GM19239 (cell line): ENCODE measurements around the gene SULT1C2.

DNA sequence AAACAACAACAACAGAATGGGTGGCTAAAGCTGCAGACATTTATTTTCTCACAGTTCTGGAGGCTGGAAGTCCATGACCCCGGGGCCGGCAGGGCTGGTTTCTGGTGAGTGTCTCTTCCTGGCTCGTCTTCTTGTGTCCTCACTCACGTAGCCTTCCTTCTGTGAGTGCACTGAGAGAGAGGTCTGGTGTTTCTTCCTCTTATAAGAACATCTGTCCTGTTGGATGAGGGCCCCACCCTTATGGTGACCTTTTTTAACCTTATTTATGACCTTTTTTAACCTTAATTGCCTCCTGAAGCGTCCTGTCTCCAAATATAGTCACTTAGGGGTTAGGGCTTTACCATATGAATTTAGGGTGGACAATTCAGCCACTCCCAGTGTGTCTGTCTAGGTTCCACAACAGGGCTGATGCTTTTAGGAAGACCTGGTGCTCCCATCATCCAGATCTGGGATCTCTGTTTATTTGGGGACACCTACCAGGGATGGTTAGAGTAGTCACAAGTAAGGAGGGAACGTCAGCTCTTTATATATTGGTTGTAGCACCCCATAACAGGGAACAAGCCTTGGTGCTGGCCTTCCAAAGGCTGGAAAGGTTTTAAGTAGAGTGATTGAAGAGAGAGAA lies 5.5 kb downstream of the NCK2 start:
- RRBS: no CpG with 5 or more reads among the region's 6 CpGs

DNA sequence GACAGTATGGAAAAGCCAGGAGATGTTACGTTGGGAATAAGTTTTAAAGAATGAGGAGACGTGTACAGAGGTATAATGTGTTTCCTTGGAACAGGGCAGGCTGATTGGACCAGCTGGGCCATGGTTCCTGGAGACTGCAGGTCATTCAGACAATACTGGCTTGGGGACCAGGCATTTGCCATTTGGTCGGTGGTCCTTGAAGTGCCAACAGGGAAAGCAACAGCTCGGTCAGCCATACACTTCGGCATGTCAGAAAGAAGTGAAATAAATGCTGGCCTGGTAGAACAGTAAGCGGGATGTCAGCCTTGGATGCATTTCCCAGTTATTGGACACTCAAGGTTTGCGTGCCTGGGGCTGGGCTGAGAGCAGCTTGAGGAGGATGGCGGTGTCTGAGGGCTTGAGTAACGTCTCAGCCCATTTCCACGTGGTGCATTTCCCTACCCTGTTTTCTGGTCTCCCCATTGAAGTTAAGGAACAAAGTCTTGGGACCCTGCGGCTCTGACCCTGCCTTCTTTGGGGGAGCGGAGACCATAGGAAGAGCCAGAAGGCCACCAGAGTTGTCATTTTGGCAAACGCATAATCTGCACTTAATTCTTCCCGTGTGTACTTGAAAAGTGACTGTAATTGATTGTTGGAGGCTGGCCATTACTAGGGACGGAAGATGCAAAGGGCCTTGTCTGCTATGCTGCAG lies 75.5 kb downstream of the NCK2 start:
- RRBS: no CpG with 5 or more reads among the region's 15 CpGs

GRCh38 chr2:105856734-105857535 lies 112.2 kb downstream of the NCK2 start:
- RRBS: no CpG with 5 or more reads among the region's 17 CpGs

GRCh38 chr2:105861157-105861541 lies 116.4 kb downstream of the NCK2 start:
- RRBS: no CpG with 5 or more reads among the region's 6 CpGs

GRCh38 chr2:105934032-105934373 lies 131.5 kb upstream of the ECRG4 start:
- RRBS: no CpG with 5 or more reads among the region's 3 CpGs

DNA sequence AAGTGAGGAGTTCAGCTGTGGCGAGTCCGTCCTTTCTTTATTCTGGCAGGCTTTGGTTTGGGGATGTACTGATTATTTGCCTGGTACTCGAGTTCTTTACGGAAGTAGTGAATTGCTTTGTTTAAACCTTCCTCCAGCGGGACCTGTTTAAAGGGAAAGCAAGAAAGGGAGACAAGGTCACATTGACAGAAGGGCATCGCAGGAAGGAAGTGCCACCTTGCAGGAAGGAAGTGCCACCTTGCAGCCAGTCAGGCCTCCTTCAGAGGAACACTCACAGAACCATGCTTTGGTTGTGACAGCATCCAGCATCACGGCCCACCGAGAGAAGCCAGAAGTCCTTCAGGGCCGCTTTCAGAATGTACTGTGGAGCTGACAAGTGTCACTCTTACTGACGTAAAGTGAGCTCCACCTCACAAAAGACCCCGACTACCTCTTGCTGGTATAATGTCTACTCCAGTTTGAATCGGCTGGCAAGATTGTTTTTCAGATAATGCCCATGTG lies 28.6 kb downstream of the ECRG4 start:
- RRBS: no CpG with 5 or more reads among the region's 12 CpGs

GRCh38 chr2:106094516-106095020 lies 29.1 kb downstream of the ECRG4 start:
- RRBS: no CpG with 5 or more reads among the region's 6 CpGs

DNA sequence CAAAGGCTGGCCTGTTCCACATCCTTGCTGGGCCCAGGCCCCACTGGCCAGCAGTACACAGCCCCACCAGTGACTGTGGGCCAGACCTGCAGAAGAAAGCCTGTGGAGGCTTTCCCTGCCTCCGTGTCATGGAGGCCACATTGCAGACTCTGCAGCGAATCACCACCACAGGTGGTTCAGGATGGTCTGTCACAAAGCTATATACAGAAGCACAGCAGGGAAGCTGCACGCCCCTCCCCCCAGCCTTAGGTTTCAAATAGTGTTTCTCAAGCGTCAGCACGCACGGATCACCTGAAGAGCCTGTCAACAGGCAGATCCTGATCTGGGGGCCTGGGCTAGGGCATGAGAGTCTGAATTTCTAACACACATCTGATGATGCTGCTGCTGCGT lies 31.8 kb downstream of the ECRG4 start:
- RRBS: no CpG with 5 or more reads among the region's 7 CpGs

DNA sequence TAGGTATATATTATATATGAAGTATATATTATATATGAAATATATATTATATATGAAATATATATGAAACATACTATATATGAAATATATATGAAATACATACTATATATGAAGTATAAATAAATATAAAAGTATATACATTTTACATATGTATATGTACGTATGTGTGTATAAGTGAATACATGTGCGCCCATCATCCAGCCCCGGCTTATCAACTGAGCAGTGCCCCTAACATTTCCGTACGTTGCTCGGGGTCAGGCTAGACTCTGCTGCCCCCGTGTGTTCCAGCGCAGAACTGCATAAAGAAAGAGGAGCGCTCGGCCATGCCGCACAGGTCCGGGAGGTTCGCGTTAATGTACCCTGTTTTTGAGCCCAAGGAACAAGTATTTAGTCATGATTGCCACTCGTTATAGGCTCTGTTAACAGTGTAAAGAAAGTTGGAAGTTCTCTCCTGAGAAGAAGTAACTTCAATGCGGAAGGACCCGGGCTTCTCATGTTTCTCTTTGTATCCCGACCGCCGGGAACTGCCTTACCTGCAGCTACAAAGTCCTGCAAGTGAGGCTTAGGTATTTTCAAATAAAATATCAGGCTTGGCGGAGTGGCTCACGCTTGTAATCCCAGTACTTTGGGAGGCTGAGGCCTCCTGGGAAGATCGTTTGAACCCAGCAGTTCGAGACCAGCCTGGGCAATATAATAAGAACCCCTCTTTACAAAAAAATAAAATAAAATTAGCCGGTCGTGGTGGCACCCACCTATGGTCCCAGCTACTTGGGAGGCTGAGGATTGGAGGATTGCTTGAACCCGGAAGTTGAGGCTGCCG lies 55.7 kb downstream of the CD8B2 start:
- RRBS: no CpG with 5 or more reads among the region's 28 CpGs

DNA sequence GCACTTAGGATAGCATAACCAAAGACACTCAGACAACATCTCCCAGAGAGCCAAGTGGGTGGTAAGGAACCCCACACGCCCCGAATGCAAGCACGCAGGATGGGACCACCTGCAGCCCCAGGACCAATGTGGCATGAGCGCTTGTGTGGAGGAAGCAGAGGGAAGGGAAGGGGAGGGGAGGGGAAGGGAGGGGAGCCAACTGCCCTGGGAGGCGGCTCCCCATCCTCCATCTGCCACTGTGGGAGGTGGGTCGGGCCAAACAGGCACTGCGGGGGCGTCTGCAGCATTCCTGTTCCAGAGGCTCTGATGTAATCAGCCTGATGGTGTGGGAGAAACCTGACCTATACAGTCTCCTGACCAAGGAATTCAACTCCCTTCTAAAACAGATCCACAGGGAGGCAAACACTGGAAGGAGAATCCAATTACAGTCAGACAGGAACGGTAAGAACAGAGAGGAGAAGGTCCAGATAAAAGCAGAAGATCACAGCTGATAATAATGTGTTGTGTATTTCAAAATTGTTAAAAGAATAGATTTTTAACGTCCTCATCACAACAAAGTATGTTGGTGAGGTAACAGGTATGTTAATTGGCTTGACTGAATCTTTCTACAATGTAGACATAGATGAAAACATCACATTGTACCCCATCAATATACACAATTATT lies 88.8 kb downstream of the CD8B2 start:
- RRBS: no CpG with 5 or more reads among the region's 10 CpGs

DNA sequence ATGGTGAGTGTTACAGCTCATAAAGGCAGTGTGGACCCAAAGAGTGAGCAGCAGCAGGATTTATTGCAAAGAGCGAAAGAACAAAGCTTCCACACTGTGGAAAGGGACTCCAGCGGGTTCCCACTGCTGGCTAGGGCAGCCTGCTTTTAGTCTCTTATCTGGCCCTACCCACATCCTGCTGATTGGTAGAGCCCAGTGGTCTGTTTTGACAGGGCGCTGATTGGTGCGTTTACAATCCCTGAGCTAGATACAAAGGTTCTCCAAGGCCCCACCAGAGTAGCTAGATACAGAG lies 79.9 kb upstream of the RGPD4 start:
- RRBS: no CpG with 5 or more reads among the region's 4 CpGs

GRCh38 chr2:108288481-108289218 lies at the start of gene SULT1C2:
SULT1C2 (plus strand) TSS chr2:108288895.
- RRBS: no CpG with 5 or more reads among the region's 8 CpGs

- RRBS: no CpG with 5 or more reads among the region's 22 CpGs
These were observed 611 bp upstream of the GCC2 start for GRCh38 chr2:108448238-108448951.

- RRBS: no CpG with 5 or more reads among the region's 5 CpGs
These were observed 22.6 kb downstream of the GCC2 start for GRCh38 chr2:108471306-108472265.

GRCh38 chr2:108538122-108538737 lies 4.0 kb downstream of the LIMS1 start:
- RRBS: no CpG with 5 or more reads among the region's 5 CpGs

DNA sequence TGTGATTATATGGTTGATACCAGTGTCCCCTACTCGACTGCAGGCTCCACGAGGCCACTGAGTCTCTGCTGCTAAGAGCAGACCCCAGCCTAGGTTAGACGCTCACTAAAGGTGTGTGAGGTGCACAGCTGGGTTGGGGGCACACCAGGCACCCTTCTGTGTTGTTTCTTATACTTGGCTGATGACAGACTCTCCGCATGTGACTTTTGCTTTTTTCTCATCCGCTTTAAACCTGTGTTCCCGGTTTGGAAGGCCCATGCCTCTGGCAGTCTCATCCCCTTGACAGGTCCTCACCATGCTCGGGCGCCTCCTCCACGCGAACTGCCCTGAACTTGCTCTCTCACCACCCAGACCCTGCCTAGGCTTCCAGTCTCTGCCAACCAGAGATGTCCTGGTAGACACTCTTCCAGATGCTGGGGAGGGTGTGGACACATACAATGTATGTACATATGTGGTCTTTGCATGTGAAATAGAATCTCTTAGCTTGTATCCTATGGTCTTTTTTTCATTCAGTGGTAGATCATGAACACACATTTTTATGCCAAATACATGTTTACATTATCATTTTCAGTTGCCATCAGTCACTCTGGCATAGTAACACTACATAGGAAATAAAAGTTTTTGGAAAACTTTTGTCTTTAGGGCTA lies 79.8 kb downstream of the LIMS1 start:
- RRBS: no CpG with 5 or more reads among the region's 10 CpGs

DNA sequence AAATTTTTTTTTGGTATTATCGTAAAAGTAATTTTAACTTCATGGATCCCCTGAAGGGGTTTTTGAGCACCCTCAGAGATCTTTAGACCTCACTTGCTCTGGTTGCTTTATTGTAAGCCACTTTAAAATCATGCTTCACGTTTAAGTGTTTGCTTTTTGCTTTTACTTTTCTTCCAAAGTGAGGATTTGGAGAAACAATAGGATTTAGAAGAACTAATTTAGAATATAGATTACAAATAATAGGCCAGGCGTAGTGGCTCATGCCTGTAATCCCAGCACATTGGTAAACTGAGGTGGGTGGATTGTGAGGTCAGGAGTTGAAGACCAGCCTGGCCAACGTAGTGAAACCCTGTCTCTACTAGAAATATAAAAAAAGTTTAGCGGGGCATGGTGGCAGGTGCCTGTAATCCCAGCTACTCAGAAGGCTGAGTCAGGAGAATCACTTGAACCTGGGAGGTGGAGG lies 20.2 kb downstream of the RANBP2 start:
- RRBS: no CpG with 5 or more reads among the region's 5 CpGs

DNA sequence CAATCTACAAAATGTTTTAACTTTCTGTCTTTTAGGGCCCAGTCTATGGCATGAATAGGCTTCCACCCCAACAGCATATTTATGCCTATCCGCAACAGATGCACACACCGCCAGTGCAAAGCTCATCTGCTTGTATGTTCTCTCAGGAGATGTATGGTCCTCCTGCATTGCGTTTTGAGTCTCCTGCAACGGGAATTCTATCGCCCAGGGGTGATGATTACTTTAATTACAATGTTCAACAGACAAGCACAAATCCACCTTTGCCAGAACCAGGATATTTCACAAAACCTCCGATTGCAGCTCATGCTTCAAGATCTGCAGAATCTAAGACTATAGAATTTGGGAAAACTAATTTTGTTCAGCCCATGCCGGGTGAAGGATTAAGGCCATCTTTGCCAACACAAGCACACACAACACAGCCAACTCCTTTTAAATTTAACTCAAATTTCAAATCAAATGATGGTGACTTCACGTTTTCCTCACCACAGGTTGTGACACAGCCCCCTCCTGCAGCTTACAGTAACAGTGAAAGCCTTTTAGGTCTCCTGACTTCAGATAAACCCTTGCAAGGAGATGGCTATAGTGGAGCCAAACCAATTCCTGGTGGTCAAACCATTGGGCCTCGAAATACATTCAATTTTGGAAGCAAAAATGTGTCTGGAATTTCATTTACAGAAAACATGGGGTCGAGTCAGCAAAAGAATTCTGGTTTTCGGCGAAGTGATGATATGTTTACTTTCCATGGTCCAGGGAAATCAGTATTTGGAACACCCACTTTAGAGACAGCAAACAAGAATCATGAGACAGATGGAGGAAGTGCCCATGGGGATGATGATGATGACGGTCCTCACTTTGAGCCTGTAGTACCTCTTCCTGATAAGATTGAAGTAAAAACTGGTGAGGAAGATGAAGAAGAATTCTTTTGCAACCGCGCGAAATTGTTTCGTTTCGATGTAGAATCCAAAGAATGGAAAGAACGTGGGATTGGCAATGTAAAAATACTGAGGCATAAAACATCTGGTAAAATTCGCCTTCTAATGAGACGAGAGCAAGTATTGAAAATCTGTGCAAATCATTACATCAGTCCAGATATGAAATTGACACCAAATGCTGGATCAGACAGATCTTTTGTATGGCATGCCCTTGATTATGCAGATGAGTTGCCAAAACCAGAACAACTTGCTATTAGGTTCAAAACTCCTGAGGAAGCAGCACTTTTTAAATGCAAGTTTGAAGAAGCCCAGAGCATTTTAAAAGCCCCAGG lies 22.9 kb upstream of the CCDC138 start:
- RRBS: no CpG with 5 or more reads among the region's 21 CpGs

GRCh38 chr2:108970398-108970804 lies 18.6 kb downstream of the EDAR start:
- RRBS: no CpG with 5 or more reads among the region's 2 CpGs

DNA sequence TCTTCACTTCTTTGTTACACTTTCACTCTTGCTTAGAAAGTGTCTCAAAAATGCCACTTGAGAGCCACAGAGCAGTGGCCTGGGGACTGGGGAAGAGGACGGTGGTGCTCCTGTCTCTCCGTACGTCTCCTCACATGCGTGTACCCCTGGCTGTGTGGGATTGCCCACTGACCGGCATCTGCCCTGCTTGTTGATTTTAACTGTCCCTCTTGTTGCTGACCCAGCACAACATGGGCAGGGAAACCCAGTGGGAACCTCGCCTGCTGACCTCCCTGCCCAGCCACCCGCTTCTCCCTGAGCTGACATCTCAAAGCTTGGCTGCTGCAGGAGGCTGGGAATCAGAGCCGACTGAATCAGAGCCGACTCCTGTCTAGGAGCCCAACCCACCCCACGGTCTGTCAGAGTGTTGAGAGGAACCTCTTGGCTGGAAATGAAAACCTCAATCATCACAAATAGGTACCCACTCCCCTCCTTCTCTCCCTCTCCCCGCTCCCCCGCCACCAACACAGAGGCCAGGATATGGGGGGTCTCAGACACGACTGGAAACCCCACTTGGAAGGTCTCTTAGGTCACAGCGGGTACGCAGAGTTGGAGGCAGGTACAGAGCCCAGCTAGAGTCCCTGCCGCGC lies 944 bp downstream of the EDAR start:
- RRBS: no CpG with 5 or more reads among the region's 17 CpGs